LHCN-M2 (cell line): ENCODE results near the gene HK3.

- RAMPAGE, long total RNA: no peak
These were observed 88.9 kb downstream of the HRH2 start for GRCh38 chr5:175746716-175747224.

- RAMPAGE, long total RNA: no peak
These were observed 75.2 kb upstream of the CPLX2 start for GRCh38 chr5:175795979-175796828.

GRCh38 chr5:176134037-176134446, 104.2 kb upstream of the SIMC1 start:
- RAMPAGE, long total RNA: no peak

DNA sequence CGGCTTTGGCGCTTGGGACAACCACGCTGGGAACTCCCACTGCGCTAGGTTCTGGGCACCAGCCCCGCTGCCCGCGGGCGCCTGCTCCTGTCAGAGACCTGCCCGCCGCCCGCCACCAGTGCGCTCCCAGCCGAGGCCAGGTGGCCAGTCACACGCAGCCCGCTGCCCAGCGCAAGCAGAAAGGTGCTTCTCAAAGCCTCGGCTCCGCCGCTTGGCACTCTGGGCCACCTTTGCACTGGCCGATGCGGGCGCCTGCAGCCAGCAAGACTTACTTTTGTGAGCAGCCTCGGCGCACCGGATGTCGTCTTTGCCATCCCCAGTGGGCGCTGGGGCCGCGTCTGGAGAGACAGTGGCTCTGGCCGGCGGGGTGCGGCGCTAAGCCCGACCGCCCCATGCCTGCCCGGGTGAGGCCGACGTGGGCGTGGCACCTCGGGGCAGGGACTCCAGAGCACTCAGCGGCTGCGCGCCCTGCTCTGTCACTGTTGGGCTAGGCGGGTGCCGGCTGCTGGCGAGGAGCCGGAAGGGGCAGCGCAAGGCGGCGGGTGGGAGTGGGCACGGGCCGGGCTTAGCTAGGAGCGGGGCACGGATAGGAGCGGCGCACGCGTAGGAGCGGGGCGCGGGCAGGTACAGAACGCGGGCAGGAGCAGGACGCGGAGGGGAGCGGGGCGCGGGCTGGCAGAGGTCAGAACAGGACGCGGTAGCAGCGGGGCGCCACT, 39.1 kb upstream of the SIMC1 start:
- RAMPAGE, long total RNA: no peak

DNA sequence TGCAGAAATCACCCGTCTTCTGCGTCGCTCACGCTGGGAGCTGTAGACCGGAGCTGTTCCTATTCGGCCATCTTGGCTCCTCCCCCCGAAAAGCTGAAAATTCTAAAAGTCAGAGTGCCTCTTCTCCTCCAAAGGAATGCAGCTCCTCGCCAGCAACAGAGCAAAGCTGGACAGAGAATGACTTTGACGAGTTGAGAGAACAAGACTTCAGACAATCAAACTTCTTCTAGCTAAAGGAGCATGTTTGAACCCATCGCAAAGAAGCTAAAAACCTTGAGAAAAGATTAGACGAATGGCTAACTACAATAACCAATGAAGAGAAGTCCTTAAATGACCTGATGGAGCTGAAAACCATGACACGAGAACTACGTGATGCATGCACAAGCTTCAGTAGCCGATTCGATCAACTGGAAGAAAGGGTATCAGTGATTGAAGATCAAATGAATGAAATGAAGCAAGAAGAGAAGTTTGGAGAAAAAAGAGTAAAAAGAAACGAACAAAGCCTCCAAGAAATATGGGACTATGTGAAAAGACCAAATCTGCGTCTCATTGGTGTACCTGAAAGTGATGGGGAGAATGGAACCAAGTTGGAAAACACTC, 44.4 kb downstream of the SIMC1 start:
- RAMPAGE, long total RNA: no peak

GRCh38 chr5:176359753-176360123, 1.8 kb downstream of the KIAA1191 start:
- RAMPAGE, long total RNA: no peak

DNA sequence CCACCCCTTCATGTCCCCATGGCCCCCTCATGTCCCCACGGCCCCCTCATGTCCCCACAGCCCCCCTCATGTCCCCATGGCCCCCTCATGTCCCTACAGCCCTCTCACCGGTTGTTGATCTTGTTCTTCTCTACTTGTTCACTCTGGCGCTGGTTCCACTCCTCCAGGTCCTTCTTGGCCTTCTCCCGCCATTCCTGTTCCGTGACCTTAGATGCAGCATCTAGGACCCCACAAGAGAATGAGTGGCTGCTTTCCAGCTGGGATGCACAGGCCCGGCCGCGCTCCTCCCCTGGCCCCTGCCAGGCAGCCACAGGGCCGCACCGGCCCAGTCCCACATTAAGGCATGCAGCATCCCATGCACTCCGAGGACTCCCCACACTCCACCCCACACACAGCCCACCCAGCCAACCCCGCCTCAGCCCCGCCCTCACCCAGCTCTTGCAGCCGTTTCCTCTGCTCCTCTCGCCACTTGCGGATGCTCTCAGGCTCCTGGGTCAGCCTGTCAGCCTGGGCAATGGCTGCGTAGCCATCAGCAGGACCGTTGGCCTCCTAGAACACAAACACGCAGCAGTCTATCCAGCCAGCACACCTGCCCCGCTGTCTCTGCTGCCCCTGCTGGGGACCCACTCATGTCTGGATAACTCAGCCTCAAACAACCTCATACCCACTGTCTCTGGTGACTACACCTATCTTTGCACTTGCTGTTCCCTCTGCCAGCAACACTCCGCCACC, 9.1 kb downstream of the HIGD2A start:
- RAMPAGE, long total RNA: no peak

DNA sequence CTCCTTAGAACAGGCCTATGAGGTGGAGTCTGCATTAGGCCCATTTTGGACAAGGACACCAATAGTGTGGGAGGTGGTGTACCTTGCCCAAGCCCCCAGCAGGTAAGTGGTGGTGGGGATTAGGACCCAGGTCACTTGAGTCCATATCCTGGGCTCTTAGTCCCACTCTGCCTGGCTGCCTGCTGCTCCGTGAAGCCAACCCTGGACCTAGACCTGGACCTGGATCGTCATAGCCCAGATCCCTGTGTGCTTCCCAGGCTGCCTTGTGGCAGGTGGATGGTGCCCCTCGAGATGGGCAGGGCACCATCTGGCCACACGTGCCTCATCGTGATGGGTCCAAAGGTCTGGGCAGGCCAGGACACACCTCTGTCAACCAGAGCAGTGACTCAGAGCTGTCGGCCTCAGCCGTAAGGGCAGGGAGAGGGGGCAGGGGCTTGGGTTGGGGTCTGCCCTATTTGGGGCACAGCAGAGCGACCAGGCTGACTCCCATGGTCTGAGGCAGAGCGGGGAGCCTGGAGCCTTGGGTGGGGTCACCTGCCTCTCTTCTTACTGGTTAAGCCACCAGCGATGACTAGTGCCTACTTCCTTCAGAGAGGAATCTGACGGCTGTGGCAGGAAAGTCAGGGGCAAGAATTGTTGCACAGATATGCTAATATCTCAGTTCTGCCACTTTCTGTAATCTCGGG, 3.4 kb upstream of the CDHR2 start:
- RAMPAGE, long total RNA: no peak

DNA sequence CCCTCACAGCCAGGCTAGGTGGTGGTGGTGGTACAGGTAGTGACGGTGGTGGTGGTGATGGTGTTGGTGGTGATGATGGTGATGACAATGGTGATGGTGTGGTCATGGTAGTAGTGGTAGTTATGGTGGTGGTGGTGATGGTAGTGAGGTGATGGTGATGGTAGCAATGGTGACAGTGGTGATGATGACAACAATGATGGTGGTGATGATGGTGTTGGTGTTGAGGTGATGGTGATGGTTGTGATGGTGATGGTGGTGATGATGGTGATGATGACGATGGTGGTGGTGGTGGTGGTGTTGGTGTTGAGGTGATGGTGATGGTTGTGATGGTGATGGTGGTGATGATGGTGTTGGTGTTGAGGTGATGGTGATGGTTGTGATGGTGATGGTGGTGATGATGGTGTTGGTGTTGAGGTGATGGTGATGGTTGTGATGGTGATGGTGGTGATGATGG, 18.4 kb downstream of the GPRIN1 start:
- RAMPAGE, long total RNA: no peak

- RAMPAGE, long total RNA: no peak
These were observed 13.2 kb downstream of the GPRIN1 start for GRCh38 chr5:176596266-176597591.

GRCh38 chr5:176653413-176654030, 6.2 kb downstream of the TSPAN17 start:
- RAMPAGE, long total RNA: no peak

- RAMPAGE, long total RNA: no peak
These were observed 9.8 kb downstream of the TSPAN17 start for GRCh38 chr5:176657123-176657513.

DNA sequence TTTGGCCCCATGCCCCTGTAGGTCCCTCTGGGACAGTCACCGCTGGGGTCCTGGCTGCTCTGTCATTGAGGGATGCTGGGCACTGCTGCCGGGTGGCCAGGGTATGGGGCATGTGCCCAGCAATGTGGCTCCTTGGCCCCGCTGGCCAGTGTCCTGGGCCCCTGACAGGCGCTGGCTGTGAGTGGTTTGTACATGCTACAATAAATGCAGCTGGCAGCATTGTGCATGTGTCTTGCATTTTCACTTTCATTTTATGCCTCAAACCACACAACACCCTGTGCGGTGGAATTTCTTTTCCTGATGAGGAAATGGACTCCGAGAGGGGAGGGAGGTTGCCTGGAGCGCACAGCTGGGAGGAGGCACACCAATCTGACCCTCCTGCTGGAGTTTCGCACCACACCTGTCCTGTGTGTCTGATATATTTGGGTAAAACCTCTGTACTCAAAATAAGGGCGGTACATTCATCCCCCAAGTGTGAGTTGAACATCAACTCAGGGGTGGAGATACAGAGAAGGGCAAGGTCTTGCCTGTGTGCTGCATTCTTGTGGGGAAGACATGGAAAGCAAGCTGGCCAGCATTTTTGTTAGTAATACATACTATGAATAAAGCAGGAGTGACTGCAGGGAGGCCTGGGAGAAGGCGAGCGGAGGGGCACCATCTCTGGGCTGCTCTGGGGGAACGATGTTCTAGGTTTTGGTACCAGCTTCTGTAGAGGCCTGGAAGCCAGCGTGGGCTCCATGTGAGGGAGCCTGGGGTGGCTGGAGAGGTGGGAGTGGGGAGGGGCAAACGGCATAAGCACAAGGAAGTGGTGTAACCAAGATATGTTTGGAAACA, 11.8 kb downstream of the TSPAN17 start:
- RAMPAGE, long total RNA: no peak

- RAMPAGE, long total RNA: no peak
These were observed at the start of gene HK3 for GRCh38 chr5:176899246-176900017. Gene HK3 (minus strand): TSS chr5:176899346.

- RAMPAGE, long total RNA: no peak
These were observed 2.3 kb upstream of the NSD1 start for GRCh38 chr5:177131411-177131591.

GRCh38 chr5:177211043-177211564, 77.5 kb downstream of the NSD1 start:
- RAMPAGE, long total RNA: no peak

DNA sequence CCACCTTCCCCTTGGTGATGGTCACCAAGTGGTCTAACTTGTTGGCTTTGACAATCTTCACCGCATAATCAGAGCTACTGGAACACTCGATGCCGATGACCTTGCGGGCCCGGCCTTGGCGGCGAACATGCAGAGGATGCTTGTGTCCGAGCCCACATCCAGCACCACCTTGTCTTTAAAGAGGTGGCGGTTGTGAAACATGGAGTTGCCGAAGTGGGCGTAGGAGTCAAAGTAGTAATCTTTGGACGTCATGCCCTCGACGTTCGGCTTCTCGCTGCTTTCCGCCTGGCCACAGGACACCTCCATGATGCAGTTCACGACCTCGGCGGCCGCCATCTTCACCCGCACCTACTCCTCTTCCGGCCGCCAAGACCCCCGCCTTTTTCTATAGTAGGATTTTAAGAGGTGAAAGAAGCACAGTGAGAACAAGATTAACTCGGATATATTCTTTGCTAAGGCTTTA, 37.2 kb downstream of the RAB24 start:
- RAMPAGE, long total RNA: no peak

GRCh38 chr5:177350509-177351522, 652 bp downstream of the LMAN2 start:
- RAMPAGE, long total RNA: no peak

GRCh38 chr5:177370504-177371304, 13.0 kb downstream of the RGS14 start:
- RAMPAGE, long total RNA: no peak

GRCh38 chr5:177404273-177405015, 4.0 kb upstream of the PFN3 start:
- RAMPAGE, long total RNA: no peak